Sternocleidomastoid (tissue), 1 donor: ENCODE data around the gene AMPD1.

DNA sequence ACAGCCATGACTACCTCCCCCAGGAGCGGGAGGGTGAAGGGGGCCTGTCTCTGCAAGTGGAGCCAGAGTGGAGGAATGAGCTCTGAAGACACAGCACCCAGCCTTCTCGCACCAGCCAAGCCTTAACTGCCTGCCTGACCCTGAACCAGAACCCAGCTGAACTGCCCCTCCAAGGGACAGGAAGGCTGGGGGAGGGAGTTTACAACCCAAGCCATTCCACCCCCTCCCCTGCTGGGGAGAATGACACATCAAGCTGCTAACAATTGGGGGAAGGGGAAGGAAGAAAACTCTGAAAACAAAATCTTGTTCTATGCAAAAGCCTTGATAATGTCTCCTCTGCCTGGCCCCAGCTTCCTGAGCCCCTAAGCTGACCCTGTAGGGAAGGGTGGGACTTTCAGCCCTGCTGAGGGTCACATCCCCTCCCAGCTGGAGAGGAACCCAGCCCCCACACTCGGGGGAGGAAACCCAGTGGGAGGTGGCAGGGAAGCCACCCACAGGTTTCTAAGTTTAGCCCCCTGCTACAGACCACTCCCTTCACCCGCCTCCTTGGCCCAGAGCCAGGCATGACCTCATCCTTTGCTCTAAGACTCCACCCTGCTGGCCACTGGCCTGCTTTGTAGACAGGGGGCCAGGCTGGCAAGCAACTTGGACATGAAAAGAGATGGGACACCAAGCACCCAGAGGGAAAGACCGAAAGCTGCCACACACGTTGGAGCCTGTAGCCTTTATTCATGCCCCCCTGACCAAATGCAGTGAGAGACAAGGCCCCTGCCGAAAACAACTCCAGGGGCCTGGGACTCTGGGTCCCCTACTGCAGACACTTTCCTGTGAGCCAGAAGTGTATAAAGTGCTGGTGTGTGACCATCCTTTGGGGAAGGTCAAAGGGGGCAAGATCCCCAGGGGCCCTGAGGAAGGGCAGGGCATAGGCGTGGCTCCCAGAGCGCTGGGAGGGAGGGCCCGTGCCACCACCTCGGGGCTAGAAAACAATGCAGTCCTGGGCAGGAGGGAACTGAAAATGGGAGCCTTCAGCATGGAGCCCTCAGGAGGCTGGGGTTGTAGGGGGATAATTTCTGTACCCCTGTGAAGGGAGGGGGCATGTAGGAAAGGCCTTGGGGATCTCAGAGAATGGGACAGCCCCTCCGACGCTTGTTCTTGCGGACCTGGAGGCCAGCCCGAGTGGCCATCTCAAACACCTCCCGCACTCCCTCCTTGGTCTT lies 6.1 kb downstream of the RHOC start:
- PRO-cap, result unidirectional peak, plus-strand start at position 65 of the sequence; bidirectional peak, plus-strand start at position 65 of the sequence, minus-strand start at position 77 of the sequence; unidirectional peak, minus-strand start at position 119 of the sequence

DNA sequence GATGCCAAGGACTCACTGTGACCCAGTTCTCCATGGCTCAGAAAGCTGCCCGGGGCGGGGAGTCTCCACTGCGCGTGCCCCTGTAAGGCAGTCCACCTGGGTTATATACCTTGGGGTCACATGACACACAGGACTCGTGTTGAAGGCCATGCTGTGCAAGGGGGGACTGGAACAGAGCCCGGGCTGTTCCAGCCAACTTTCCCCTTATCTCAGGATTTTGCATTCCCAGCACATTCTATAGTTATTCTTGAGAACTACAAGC lies 75.4 kb downstream of the TAFA3 start:
- PRO-cap, result no peak

DNA sequence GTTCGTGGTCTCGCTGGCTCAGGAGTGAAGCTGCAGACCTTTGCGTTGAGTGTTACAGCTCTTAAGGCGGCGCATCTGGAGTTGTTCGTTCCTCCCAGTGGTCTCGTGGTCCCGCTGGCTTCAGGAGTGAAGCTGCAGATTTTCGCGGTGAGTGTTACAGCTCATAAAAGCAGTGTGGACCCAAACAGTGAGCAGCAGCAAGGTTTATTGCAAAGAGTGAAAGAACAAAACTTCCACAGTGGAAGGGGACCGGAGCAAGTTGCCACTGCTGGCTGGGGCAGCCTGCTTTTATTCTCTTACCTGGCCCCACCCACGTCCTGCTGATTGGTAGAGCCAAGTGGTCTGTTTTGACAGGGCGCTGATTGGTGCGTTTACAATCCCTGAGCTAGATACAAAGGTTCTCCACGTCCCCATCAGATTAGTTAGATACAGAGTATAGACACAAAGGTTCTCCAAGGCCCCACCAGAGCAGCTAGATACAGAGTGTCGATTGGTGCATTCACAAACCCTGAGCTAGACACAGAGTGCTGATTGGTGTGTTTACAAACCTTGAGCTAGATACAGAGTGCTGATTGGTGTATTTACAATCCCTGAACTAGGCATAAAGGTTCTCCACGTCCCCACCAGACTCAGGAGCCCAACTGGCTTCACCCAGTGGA lies 102.1 kb downstream of the SLC16A1 start:
- PRO-cap, result no peak

DNA sequence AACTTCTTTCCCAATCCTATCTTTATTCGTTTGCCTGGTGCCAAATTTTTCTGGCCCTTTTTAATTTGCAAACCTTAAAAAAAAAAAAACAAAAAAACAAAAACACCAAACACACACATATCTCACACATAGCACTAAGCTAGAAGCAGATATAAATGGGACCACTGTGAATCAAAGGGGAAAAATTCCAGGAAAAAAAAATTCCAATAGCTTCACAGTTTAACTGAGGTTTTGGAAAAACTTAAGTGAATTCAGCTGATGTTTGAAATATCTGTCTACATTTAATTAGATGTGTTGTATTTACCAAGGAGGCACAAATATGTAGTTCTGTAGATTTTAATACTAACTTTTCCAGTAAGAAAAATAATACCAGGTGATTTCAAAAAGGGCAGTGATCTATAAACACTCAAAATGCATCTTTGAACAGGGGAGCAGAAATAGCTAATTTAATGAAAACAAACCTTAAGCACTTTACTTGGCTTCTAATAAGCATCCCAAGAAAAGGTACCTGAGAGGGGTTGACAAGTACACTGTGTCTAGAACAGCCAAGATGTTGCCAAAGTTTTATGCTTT lies 43.2 kb downstream of the SLC16A1 start:
- PRO-cap, result no peak

GRCh38 chr1:113041683-113042406 lies 31.2 kb upstream of the LRIG2 start:
- PRO-cap, result no peak

DNA sequence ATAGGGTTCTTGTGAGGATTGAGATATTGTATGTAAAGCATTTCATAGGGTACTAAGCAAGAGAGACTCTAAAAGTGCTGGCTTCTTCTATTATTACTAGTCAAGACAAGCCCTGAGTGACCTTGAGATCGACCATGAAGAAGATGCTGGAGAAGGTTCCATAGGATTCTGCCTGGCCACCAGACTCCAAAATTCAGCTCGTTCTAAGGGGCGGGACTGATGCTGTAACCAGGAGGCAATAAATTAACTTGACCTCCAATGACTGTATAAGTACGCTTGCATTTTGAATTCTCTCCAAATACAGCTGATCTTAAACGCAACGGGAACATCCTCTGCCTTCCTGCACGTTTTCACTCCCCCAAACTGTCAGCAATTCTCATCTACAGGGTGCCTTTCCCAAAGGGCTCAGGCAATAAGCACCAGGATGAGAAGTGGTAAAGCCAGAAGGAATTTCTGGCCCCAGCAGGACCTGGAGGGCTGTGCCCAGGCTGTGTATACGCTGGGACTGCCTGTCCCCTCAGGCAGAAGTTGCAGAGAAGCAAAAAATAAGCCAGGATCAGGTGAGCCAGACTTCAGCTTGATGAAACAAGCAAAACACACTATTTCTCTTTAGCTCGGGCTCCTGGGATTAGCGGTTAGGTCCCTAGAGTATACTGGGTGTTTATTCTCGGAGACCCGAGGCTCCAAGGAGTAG lies 124.8 kb downstream of the LRIG2 start:
- PRO-cap, result no peak

DNA sequence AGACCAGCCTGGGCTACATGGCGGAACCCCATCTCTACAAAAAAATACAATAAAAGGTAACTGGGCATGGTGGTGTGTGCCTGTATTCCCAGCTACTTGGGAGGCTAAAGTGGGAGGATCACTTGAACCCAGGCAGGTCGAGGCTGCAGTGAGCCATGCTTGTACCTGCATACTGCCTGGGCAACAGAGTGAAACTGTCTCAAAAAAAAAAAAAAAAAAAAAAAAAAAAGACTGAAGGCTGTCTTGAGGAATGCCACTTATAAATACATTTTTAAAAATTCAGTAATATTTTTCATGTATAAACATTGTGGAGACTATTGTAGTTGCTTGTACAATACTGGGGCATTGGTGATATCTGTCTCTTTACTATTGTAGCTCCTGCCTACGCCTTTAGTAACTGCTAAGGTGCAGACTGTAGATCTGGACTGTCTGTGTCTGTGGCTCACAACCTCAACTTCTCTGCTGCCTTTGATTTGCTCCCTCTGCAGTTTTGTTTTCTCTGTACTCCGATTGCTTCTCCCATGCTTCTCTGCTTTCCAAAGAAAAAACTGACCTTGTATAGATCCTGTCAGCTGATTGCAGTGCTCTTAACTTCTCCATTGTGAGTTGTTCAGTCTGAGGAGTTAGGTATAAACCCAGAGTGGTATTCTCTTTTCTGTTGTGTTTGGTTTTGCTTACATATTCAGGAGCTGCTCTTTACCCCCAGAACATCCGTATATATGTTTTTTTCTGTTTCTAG lies 15.1 kb downstream of the MAGI3 start:
- PRO-cap, result no peak

DNA sequence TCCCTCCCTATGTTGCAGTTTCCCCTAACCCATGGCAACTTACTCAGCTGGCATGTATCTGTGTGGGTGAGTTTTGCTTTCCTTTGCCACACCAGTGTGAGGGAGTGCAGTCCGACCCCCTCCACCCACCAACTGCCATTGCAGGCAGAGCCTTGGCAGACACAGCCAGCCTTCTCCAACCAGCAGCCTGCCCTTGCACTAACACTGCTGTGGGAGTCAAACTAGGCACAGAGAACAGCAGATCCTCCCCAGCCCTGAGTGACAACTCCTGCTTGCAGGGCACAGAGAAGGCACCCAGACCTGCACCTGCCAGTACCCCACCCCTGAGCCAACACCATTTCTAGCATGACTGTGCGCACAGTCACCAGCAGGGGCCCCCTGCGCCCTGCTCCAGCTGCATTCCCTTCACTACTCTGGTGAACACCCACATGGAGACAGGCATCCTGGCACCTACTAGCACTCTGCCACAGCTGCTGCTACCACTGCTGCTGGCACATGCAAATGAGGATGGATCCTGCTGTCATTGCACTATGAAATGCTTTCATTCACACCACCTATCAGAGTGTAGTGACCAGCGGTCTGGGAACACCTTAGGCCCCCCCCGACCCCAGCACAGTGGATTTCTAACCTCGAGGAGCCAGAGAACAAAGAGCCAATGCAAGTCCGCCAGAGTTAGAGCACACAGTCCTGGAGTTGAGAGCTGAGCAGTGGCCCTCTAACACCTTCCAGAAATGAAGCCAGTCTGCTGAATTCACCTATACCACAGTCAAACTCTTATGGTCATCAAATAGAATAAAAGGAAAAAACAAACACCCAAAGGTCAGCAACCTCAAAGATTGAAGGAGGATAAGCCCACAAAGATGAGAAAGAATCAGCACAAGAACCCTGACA lies 98.5 kb downstream of the MAGI3 start:
- PRO-cap, result no peak

DNA sequence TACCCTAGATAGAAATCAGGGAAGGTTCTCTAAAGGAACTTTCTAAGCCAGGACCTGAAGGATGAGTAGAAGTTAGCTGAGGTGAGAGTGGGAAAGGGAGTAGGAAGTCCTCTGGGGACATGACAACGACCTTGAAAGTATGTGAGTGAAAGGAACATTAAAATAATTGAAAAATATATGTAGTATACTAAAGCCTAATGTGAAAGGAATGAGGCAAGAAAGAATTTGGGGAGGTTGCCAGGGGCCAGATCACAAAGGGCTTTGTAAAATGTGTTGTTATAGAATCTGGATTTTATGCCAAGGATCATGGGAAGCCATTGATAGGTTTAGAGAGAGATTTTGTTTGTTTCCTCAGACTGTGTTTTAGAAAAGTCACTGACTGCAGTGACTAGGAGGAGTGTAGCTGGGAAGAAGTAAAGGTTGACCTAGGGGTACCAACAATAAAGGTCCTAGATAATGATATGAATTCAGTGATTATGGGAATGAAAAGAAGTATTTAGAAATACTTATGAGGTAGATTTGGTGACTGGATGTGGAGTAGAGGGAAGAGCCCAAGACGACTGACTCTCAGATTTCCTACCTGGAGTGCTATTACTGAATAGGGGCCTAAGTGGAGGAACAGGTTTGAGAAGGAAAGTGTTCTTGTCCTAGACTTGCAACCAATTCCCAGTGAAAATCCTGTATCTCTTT lies 179.9 kb downstream of the PHTF1 start:
- PRO-cap, result no peak

DNA sequence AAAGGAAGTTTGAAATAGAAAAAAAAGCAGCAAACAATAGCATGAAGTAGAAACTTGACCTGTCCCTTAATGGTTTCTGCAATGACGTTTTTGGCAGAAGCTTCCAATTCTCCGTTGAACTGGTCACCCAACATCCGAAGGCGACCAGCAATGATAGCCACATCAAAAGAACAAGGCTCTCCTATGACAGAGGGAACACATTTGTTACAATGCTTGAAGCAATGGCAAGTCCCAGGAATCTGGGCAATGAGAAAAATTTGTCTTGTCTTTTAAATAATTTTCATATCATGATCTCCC lies 955 bp downstream of the BCL2L15 start:
- PRO-cap, result no peak

GRCh38 chr1:113955149-113955956 lies 23.9 kb upstream of the OLFML3 start:
- PRO-cap, result no peak

GRCh38 chr1:113963121-113963646 lies 16.1 kb upstream of the OLFML3 start:
- PRO-cap, result no peak

GRCh38 chr1:114023129-114023704 lies 43.9 kb downstream of the OLFML3 start:
- PRO-cap, result no peak

DNA sequence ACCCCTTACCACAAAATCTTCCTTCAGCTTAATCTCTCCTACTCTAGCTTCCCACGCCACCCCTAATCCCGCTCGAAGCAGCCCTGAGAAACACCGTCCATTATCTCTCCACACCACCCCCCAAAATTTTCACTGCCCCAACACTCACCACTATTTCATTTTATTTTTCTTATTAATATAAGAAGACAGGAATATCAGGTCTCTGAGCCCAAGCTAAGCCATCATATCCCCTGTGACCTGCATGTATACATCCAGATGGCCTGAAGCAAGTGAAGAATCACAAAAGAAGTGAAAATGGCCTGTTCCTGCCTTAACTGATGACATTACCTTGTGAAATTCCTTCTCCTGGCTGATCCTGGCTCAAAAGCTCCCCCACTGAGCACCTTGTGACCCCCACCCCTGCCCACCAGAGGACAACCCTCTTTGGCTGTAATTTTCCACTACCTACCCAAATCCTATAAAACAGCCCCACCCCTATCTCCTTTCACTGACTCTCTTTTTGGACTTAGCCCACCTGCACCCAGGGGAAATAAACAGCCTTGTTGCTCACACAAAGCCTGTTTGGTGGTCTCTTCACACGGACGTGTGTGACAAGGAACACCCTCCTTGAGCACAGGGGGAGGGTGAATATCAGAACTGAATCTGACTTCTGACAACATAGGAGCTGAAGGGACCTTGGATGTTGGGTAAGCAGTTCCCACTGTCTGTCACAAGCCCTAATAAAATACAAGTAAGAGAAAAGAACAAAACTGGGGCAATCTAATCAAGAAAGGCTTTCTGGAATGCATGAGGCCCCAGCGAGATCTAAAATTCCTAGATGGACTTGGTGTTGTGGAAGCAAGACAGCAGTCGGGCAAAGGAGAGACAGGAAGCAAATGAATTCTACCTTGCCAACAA lies 52.9 kb downstream of the OLFML3 start:
- PRO-cap, result no peak

DNA sequence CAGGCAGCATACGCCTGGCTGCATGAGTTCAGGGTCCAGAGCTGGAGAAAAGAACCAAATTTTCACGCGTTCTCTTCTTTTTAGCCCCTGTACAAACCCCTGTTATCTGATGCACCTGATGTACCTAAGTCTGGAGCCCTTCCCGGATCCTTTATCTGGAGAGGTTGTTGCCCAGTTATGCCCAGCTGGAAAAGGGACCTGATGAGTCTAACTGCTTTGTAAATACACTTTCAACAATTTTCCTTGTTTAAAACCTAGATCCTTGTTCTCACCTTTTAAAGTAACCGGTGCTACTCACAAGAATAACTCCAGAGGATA lies 28.1 kb upstream of the TRIM33 start:
- PRO-cap, result no peak

GRCh38 chr1:114572972-114574104 lies 8.1 kb downstream of the BCAS2 start:
- PRO-cap, result no peak

- PRO-cap, result bidirectional peak, plus-strand start at chr1:114670690, minus-strand start at chr1:114670449
These were observed 615 bp upstream of the DENND2C start for GRCh38 chr1:114670347-114670980.

DNA sequence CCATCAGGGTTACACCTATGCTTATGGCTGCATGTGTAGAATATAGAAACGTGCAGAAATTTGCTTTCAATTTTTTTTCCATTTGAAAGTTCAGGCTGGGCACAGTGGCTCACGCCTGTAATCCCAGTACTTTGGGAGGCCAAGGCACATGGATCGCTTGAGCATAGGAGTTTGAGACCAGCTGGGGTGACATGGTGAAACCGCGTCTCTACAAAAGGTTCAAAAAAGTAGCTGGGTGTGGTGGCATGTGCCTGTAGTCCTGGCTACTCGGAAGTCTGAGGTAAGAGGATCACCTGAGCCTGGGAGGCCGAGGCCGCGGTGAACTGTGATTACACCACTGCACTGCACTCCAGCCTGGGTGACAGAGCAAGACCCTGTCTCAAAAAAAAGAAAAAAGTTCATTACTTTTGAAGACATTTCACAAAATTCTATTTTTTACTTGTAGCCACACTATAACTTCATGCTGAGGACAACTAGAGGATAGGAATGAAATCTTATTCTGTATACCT lies 2.0 kb upstream of the DENND2C start:
- PRO-cap, result unidirectional peak, minus-strand start at position 277 of the sequence

DNA sequence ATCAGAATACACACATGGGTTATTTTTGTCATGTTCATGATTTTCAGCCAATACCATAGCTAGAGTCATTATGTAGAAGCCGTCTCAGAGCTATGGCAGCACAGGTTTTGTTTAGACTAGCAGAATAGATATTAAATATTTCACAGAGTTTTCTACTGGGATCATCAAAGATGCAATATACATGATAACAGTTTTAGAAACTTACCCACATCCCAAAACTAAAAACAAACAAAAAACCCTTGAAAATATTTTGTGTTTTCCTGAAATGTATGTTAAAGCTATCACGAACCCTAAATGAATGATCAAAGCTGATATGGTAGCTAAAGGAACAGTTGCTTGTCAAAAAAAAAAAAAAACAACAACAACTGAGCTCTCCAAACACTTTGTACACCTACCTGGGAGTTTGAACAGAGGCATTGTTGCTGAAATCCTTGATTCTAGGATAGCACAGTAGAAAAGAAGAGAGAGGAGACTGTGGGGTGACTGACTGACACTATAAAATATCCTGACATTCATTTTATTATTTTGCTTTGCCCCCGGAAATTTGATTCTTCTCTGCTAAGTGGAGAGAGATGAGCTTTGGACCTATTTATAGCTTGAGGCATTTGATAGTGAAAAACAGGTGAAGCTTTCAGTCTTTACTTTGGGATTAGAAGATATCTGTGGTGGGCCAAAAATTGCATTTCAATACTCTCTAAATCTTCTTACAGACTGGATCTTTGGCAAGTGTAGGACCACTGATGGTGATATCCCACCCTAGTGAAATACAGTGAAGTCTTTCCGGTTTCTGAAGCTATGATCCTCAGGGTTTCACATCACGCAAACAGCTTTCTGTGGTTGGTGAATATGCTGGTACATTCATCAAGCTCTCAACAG lies at the start of gene AMPD1:
TSS of gene AMPD1 (minus strand) at position 492 of the 876 bp plus-strand sequence.
- PRO-cap, result no peak

GRCh38 chr1:114703105-114703939 lies 8.0 kb upstream of the AMPD1 start:
- PRO-cap, result no peak